Pericardium fibroblast (primary cell): Measurements from ENCODE around the genes OR4K17, CCNB1IP1, APEX1, OR6S1, EDDM3B and NDRG2.

DNA sequence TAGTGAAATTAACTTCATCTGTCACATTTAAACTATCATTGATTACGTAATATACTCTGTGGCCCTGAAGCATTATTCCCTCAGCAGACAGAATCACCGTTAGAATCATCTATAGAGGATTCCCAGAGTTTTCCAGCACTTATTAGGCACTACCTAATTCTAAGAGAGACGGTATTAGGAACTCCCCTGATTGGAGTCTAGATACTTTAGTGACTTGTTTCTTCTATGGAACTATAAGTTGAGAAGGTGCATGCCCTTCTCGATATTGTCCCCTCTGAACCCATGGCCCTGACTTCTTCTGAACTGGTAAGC, at the start of gene OR4K17:
OR4K17 (plus strand) TSS at position 153 of the 312 bp plus-strand sequence.
- RAMPAGE, long total RNA = no peak

GRCh38 chr14:20313272-20314004, 7.7 kb upstream of the TTC5 start:
- RAMPAGE, long total RNA = no peak

DNA sequence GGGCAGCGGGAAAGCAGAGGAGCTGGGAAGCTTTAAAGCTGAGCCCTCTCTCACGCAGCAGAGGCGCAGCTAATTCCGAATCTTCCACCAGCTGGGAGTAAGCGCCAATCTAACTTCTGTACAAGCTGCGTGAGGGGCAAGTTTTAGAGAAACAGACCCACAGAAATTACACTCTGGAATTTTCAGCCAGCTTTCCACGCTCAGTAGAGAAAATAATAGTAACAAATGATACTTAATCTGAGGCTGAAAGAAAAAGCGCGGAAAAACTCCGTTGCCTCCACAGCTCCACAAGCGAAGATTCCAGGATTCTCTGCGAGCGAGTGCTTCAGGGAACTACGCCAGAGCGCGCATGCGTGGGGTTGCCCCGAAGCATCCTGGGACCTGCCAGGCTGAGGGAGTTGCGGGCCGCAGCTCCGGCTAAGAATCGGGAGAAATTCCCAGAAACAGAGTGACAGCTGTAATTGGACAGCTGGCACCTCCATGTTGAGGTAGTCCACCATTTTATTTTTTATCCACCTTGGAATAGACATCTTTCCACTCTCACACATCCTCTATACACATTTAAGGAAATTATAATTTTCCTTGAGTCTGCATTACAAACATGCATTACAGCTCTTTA, 11.9 kb upstream of the TTC5 start:
- RAMPAGE, long total RNA = no peak

DNA sequence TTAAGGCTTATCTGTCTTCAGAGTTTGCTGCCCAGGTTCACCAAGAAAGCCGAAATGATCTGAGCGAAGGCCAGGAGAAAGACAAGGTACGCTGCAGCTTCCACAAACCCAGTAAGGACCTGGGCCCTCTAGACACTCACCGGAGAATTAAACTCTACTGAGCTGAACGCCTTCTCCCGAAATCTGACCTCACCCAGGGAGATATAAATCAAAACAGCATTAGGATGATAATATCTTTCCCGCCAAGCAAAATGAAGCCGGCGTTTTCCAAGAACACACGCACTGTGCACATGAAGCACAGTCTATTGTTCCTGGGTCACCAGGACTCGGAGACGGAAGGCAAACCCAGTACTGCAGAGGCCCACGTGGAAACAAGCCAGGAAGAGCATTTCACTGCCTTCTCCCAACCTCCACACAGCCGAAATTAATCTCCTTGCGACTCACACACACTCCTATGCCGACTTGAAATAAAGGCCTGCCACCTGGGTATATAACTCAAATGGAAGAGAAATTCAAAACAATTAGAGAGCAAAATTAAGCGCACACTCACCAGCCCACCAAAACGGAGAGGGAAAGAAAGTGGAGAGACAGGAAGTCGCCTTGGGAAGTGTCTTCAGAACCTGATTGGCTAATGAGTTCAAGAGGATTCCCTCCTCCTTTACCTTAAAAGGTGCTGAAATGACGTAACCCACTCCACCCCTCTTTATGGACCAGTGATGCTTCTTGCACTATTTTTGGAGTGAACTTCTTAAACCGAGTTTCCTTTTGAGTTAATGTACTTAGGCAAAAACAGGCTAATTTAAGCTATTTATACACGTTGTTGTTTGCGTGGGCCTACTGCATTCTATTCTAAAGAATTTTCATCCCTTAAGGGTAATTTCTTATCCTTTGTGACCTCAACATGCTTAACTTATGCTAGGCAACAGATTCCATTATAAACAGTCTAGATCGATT, at the start of gene CCNB1IP1:
CCNB1IP1 (minus strand) TSS at position 576 of the 954 bp plus-strand sequence.
- RAMPAGE, long total RNA = start-site peak on the minus strand centred at position 590 of the sequence, 45 bp wide, 79 and 30 reads in 2 replicates

- RAMPAGE, long total RNA = no peak
Observed at GRCh38 chr14:20413724-20414100, 411 bp upstream of the TEP1 start.

DNA sequence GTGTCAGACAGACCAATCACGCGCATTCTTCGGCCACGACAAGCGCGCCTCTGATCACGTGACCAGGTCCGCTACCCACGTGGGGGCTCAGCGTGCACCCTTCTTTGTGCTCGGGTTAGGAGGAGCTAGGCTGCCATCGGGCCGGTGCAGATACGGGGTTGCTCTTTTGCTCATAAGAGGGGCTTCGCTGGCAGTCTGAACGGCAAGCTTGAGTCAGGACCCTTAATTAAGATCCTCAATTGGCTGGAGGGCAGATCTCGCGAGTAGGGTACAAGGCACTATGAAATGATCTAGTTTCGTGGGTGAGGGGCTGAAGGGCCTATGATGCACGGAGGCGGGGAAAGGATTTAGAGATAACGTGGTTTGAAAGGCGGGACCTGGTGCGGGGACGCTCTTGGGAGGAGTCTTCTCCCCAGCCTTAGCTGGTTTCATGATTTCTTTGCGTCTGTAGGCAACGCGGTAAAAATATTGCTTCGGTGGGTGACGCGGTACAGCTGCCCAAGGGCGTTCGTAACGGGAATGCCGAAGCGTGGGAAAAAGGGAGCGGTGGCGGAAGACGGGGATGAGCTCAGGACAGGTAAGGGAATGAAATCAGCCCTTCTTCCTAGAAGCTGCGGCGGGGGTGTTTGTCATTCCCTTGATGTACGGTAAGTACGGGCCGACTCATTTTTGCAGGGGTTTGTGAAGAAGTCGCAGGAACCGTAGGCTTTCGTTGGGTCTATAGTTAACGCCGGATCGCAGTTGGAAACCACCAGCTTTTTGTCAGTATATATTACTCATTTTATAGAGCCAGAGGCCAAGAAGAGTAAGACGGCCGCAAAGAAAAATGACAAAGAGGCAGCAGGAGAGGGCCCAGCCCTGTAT, at the start of gene APEX1:
APEX1 (plus strand) TSS at position 100 of the 864 bp plus-strand sequence.
- RAMPAGE, long total RNA = start-site peak on the plus strand centred at position 110 of the sequence, 92 bp wide, 1,746 and 1,063 reads in 2 replicates; start-site peak on the plus strand centred at position 410 of the sequence, 35 bp wide, 129 and 139 reads in 2 replicates

GRCh38 chr14:20459764-20460754, 1.2 kb downstream of the PIP4P1 start:
- RAMPAGE, long total RNA = no peak

GRCh38 chr14:20559363-20559838, 31.8 kb downstream of the RNASE12 start:
- RAMPAGE, long total RNA = no peak

DNA sequence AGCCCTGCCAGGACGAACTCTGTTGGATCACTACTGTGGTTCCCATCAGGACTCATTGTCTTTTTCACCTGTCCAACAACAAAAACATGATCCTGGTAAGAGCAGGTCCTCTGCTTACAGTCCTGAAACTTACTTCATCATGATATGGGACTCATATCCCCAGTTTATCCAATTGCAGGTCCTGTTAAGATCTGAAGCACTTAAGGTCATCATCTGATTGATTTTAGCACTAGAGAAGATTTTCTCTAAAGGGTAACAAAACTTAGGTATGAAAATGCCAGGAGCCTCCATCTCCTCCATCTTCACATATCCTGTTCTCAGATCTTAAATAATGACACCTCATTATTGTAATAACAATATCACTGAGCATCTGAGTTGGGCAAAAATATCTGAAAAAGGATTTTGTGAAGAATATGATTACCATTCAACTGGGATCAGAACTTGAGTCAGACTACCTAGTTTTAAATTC, at the start of gene OR6S1:
OR6S1 (minus strand) TSS at position 56 of the 469 bp plus-strand sequence.
- RAMPAGE, long total RNA = no peak

GRCh38 chr14:20683034-20683890, 1.1 kb upstream of the RNASE4 start:
- RAMPAGE, long total RNA = no peak

- RAMPAGE, long total RNA = no peak
Observed at GRCh38 chr14:20690996-20691196, 2.3 kb downstream of the ANG start.

DNA sequence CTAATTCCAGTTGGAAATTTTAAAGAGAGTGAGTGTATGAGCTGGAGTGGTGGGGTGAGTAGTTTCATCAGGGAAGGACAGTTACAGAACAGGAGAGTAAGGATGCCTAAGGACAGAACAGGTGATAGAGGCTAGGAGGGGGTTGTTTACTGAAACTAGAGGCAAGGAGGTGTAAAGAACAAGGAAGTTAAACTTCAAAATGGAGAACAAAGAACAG, 26.7 kb downstream of the ANG start:
- RAMPAGE, long total RNA = no peak

DNA sequence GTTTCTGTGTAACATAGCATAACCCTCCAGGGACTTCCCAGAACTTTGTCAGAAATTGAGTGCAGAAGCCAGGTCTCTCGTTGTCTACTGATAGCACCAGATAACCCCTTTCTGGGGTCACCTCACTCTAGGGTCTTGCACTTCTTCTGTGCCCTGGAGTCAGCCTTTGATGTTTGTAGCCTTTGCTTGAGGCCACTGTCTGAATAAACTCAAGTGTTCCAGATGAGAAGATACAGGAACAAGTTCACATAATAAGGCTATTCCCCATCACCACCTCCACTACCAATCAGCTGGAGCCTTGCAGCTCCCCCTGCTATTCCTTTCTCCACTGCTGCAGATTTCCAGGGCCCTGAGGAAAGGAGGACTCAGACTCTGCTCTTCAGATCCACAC, at the start of gene EDDM3B:
EDDM3B (plus strand) TSS at position 336 of the 391 bp plus-strand sequence.
- RAMPAGE, long total RNA = no peak

DNA sequence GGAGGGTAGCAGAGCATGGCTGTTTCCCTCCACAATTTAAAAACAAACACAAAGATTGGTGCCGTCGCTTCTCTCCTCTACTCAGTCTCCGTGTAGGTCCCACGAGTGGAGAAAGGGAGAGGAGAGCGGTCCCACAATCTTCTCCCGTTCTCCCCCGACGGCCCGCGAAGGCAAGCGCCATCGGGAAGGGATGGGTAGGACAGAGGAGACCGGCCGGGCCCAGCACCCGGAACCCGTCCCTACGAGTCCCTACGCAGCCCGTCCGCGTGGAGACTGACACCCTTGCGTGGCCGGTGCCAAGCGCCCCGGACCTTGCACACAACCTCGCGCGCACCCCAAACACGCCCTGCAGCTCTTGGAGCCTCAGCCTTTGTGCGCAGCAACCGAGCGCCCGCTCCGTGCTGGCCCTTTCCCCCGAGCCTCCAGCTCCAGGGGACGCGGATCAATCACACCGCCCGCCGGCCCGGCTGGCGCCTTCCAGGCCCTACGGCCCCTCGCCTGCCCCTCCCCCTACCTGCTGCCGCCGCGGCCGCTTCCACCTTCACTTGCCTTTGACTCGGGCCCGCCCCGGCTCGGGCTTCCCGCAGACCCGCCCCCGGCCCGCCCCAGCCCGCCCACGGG, at the start of gene NDRG2:
NDRG2 (minus strand) TSS at position 547 of the 621 bp plus-strand sequence.
- RAMPAGE, long total RNA = no peak

- RAMPAGE, long total RNA = no peak
Observed at GRCh38 chr14:21056573-21056907, 1.1 kb upstream of the RNASE8 start.

DNA sequence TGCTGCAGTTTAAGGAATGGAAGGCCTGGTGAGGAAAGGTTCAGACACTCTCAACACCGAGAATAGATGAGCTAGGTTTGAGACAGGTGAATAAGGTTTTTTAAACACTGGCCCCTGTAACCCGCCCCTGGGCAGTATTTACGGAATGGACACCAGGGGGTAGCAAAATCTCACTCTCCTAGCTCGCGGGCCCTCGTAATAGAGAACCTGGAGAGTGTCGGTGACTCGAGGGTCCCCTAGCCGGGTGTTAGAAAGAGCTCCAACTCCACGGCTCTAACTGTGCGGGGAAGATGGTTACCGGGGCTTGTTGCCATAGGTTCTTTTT, 1.7 kb upstream of the ARHGEF40 start:
- RAMPAGE, long total RNA = no peak

DNA sequence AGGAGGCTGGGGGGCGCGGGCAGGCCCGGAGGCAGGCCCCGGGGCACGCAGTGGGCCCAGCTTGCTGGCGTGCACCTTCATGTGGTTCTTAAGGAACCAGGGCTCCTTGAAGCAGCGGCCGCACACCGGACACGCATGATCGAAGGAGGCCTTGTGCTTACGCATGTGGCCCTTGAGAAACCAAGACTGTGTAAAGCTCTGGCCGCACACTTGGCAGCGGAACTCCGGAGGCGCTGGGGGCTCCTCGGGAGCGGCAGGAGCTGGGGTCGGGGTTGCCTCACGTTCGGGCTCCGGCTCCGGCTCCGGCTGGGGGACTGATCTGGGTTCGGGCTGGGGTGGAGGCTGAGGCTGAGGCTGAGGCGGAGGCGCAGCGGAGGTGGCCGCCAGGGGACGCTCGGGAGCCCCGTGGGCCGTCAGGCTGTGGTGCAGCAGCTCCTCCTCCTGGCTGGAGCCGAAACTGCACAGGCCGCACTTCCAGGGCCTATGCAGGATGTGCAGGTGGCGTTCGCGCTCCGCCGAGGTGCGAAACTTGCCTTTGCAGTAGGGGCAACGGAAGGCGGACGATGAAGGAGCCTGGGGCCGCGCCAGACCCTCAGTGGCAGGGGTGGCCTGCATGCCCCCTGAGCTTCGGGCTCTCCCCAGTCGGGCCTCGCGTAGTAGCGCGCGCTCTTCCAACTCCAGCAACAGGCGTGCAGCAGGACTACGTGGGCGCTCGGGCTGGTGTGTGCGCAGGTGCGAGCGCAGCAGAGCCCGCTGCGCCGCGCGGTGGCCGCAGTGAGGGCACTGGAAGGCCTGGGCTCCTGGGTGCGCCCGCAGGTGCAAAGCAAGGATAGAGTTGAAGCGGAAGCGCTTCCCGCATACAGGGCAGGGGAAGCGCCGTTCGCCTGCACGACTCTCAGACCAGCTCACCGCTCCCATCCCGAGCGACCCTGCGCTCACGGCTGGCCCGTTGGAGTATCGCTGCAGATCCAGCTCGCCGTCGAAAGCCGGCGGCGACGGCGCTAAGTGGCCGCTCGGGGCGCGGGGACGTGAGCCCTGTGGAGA, 5.9 kb downstream of the ZNF219 start:
- RAMPAGE, long total RNA = no peak

GRCh38 chr14:21101512-21102336, 858 bp downstream of the TMEM253 start:
- RAMPAGE, long total RNA = no peak

DNA sequence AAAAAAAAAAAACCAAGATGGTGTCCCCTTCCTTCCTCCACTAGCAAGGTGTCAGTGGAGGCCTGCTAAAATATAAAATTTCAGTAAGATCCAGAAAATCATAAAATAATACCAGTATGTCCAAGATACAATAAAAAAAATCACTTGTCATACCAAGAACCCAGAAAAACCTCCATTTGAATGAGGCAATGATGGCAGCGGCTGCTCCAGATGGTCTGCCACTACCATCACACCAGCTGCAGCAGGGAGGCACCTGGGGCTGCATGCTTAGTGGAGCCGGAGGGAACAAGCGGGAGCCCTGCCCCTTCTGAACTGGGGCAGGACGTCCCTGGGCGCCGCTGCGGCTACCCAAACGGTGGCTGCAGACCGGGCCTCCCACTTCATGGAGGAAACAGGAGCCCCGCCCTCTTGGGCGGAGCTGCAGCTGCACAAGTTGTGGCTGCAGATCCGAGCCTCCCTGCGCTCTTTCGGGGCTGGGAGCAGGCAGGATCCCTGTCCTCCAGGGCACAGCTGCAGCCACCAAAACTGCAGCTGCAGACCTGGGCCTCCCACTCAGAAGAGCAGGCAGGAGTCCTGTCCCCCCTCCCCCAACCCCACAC, 36.0 kb upstream of the OR5AU1 start:
- RAMPAGE, long total RNA = no peak

- RAMPAGE, long total RNA = no peak
Observed at GRCh38 chr14:21209237-21209806, 53.5 kb upstream of the OR5AU1 start.